ENCODE results near the genes NTSR1 and LIME1.

DNA sequence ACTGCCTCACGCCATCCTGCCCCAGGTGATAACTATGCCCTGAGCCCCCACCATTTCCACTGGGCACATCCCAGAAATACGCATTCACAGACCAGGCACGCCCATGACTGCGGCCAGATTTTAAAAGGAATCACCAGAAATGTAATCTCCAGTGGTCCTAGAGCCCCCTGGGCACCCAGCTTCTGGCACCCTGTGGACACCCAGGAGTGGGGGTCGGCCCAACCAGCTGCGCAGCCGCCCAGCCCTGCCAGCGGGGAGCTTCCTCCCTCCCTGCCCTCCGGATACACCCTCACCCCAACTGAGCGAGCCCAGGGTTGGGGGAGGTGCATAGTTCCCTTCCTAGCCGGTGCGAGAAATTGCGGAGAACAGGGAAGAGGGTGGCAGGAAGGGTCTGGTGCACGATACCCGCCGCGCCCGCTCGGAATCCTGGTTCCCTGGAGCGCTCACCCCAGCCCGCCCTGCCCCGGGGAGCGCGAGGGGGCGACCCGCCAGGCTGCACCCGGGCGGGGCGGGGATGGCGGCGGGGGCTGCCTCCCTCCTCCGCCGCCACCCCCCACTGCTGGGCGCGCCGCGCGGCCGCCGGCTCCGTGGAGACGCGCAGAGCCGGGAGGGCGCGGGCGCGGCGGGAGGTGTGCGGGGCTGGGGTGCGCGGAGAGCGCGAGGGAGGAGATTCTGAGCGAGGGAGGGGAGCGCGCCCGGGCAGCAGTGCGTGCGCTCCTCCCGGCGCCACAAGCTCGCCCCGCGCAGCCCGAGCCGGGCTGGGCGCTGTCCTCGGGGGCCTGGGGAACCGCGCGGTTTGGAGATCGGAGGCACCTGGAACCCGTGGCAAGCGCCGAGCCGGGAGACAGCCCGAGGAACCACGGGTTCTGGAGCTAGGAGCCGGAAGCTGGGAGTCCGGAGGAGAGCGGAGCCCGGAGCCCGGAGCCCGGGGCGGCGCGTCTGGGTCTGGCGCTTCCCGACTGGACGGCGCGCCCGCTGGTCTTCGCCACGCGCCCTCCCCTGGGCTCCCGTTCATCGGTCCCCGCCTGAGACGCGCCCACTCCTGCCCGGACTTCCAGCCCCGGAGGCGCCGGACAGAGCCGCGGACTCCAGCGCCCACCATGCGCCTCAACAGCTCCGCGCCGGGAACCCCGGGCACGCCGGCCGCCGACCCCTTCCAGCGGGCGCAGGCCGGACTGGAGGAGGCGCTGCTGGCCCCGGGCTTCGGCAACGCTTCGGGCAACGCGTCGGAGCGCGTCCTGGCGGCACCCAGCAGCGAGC is at the start of gene NTSR1:
NTSR1 (plus strand) TSS at position 729 of the 1,260 bp plus-strand sequence.
- RAMPAGE, long total RNA, result no peak
- RRBS, result 2% methylated on average over 63 of the region's 133 CpGs

- RAMPAGE, long total RNA, result no peak
- RRBS, result 70% methylated on average over 3 of the region's 25 CpGs
Measured at GRCh38 chr20:62727909-62728714, 19.5 kb downstream of the NTSR1 start.

- RAMPAGE, long total RNA, result no peak
- RRBS, result 76% methylated on average over 1 of the region's 25 CpGs
Measured at GRCh38 chr20:62776281-62777349, 19.7 kb upstream of the MRGBP start.

GRCh38 chr20:62796942-62797256 is 626 bp downstream of the MRGBP start:
- RAMPAGE, long total RNA, result no peak
- RRBS, result no CpG with 5 or more reads among the region's 13 CpGs

DNA sequence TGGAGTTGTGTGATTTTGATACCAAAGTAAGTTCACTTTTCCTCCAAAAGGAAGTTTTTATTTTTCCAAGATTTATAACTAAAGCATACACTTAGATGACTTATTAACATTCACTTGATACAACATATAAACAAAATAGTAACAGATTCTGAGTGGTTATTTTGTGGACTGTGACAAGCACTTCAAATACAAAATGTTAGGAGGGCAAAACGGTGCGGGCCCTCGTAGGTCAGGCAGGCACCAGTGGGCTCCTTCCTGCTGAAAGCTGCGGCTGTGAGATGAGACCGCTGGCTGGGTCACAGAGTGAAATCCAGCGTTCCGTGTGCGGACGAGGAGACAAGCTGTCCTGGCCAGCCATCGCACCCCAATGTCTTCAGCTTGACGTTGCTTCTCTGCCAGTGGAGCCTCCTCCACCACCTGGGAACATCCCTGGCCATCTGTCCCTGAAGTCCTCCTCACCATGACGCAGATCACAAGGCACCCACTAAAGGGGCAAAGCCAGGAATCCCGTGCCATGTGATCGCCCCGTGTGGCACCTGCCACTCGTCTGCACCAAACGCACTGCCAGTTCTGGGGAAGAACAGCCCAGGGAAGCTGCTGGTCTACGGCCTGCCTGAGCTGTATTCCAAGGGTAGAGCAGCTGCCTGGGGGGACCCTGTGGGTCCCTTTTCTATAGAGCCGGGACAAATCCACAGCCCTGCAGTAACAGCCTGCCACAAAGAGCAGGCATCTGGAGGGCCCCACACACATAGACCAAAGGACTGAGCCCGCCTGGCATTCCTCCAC is 3.8 kb upstream of the OGFR start:
- RAMPAGE, long total RNA, result no peak
- RRBS, result no CpG with 5 or more reads among the region's 20 CpGs

- RAMPAGE, long total RNA, result no peak
- RRBS, result no CpG with 5 or more reads among the region's 12 CpGs
Measured at GRCh38 chr20:62803877-62804316, 738 bp upstream of the OGFR start.

GRCh38 chr20:62824909-62825451 is 8.1 kb downstream of the COL9A3 start:
- RAMPAGE, long total RNA, result no peak
- RRBS, result 96% methylated on average over 2 of the region's 25 CpGs

DNA sequence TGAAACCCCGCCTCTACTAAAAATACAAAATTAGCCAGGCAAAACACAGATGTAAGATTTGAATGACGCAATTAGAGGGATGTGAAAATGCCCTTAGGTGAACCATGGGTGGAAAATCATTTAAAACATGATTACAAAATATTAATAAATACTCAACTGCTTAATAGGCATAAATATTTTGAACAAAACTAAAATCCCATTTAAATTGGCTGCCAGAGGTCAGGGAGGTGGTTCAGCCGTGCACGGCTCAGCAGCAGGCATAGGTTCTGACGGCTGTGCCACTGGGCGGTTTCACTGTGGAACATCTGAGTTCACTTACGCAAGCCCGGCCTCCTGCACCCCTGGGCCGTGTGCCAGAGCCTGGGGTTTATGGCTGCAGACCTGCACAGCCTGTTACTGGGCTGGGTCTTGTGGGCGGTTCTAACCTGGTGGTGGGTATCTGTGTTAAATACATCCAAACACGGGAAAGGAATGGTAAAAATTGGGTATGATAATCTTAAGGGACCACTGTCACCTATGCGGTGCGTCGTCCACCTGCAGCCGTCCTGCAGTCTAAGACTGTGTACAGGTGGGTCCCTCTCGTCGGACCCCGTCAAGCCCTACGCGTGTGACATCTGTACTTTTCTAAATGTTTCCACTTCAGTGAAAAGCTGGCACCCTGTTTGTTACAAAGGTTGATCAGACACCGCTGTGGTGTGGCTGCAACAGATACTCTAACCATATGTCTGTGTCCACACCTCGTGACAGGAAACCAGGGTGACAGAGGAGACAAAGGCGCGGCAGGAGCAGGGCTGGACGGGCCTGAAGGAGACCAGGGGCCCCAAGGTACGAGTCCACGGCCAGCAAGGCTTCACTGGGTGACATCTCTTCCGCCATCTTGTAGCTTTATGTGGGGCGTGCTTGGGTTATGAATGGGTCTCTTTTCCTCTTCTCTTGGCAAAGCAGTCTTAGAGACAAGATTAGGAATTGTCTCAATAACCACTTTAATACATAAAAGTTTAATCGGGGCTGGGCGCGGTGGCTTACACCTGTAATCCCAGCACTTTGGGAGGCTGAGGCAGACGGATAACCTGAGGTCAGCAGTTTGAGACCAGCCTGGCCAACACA is 21.4 kb downstream of the COL9A3 start:
- RAMPAGE, long total RNA, result no peak
- RRBS, result no CpG with 5 or more reads among the region's 33 CpGs

DNA sequence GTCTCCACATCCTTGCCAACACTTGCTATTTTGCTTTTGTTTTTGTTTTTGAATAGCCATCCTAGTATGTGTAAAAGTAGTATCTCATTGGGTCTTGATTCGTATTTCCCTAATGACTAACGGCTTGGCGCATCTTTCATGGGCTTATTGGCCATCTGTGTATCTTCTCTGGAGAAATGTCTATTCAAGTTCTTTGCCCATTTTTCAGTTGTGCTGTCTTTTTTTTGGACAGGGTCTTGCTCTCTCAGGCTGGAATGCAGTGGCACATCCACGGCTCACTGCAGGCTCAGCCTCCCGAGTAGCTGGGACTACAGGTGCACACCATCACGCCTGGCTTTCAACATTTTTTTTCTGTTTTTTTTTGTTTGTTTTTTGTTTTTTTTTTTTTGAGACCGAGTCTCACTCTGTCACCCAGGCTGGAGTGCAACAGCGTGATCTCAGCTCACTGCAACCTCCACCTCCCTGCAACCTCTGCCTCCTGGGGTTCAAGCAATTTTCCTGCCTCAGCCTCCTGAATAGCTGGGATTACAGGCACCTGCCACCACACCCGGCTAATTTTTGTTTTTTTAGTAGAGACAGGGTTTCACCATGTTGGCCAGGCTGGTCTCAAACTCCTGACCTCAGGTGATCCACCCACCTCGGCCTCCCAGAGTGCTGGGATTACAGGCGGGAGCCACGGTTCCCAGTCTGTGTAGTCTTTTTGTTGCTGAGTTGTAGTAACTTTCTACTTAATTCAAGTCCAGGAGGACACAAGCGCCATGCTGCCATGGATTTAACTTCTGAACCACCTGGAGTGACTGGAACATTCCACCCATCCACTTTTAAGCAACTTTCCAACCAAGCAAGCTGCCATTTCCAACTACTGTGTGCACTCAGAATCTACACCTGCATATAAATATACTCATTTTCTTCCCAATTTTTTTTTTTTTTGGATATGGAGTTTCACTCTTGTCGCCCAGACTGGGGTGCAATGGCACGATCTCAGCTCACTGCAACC is 17.1 kb downstream of the TCFL5 start:
- RAMPAGE, long total RNA, result no peak
- RRBS, result no CpG with 5 or more reads among the region's 15 CpGs

DNA sequence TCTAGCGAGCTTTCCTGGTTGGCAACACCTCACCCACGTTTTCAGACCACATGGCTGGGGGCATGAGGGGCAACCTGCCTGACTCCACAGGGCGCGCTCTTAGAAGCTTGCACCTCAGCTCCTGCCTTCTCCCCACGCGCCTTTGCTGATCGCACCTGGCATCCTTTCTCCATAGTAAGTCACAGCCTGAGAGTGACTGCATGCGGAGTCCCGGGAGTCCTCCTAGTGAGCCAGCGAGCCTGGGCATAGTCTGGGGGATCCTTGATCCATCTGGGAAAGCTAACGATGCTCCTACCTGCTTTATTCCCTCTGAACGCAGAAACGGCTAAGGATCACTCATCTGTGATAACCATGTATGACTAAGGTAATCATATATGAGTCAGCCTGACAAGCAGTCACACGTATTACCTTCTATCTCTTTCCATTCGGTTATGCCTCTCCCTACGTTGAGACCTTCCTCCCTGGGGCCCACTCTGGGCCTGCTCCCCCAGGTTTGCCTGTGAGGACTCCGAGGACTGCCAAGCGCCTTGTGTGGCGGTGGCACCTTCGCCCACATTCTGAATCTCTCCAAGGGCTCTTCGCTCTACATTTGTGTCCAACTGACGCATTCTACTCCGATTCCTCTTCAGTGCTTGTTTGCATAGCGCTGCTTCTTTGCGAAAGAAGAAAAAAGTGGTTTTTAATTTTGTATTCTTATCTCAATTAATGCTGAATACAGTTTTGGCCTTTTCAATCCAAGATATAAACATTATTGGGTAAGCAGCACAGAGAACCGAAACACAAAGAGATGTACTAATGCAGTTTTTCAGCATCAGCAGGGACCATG is 4.4 kb downstream of the TCFL5 start:
- RAMPAGE, long total RNA, result no peak
- RRBS, result no CpG with 5 or more reads among the region's 26 CpGs

- RAMPAGE, long total RNA, result no peak
- RRBS, result no CpG with 5 or more reads among the region's 11 CpGs
Measured at GRCh38 chr20:62961333-62961540, 8.7 kb downstream of the SLC17A9 start.

DNA sequence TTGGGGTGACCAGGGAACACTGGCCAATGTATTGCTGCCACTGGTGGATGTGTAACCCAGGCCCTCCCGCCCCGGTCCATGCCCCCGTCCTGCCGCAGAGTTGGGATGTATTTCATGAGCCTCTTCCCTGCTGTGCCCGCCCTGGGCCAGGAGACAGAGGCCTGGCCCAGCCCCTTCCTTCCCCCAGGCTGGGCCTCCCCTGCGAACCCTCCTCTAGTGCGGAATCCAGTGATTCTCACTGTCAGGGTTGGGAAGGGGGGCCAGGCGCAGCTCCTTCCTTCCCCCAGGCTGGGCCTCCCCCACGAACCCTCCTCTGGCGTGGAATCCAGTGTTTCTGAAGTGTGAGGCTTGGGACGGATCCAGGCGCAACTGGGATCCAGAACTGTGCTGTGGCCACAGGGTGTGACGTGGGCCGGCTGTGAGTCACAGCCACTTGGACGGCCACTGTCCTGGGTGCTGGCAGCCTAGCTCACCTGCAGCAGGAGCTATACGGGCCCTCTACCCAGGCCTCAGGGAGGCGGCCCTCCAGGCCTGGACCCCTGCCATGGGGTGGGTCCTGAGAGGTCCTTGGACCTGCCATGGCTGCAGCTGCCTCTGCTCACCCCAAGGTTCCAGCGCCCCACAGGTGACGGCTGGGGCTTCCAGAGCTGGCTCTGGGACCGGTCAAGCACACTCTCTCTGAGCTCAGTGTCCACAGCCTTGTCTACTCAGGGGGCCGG is 28.3 kb downstream of the COL20A1 start:
- RAMPAGE, long total RNA, result no peak
- RRBS, result 44% methylated on average over 1 of the region's 21 CpGs

DNA sequence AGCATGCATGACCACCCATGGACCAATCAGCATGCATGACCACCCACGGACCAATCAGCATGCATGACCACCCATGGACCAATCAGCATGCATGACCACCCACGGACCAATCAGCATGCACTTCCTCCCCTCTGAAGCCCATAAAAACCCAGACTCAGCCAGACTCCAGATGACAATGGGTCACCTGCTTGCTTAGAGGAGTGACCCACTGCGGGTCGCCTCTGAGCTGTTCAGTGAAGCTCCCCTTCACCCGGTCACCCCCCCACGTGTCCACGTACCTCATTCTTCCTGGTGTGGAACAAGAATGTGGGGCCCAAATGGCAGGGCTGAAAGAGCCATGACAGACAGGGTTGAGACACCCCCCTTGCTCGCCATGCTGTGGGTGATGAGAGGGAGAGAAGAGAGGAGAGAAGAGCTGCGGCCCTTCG is 18.8 kb upstream of the CHRNA4 start:
- RAMPAGE, long total RNA, result no peak
- RRBS, result no CpG with 5 or more reads among the region's 10 CpGs

DNA sequence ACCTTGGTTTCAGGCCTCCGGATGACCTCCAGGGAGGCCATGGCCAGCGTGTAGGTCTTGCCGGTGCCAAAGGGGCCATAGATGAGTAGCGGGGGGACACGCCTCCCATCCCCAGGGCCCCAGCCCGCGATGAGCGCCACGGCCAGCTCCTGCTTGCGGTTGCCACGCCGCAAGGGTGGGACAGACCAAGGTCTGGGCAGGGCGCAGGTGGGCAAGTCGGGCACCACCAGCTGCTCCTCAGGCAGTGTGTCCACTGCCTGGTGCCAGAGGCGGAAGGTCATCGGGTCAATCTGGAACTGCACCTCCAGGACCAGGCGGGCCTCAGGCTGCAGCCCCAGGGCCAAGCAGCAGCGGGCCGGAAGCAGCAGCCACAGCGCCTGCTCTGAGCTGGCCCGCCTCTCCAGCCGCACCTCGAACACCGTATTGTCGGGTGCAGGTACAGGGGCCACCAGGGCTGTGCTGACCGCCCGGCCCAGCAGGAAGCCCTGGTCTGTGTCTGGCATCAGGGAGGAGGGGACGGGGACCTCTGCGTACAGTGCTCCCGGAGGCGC is 5.6 kb downstream of the HELZ2 start:
- RAMPAGE, long total RNA, result no peak
- RRBS, result 90% methylated on average over 6 of the region's 31 CpGs

DNA sequence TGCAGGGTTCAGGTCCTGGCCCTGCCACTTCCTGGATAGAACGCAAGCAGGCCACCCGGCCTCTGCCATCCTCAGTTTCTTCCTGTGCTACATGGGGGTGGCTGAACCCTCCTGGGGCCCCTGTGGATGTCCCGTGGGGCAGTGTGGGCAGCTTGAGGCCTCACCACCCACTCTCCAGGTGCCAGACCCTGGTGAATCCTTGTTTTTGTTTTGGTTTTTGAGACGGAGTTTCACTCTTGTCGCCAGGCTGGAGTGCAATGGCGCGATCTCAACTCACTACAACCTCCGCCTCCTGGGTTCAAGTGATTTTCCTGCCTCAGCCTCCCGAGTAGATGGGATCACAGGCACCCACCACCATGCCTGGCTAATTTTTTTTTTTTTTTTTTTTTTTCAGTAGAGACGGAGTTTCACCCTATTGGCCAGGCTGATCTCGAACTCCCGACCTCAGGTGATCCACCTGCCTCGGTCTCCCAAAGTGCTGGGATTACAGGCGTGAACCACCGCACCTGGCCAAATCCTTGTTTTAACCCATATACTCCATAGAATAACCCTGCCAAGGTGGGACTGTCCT is 4.2 kb downstream of the HELZ2 start:
- RAMPAGE, long total RNA, result no peak
- RRBS, result no CpG with 5 or more reads among the region's 15 CpGs

GRCh38 chr20:63573357-63573986 is 567 bp downstream of the HELZ2 start:
- RAMPAGE, long total RNA, result no peak
- RRBS, result 12% methylated on average over 3 of the region's 16 CpGs

- RAMPAGE, long total RNA, result no peak
- RRBS, result no CpG with 5 or more reads among the region's 20 CpGs
Measured at GRCh38 chr20:63612258-63612876, 14.5 kb downstream of the GMEB2 start.

GRCh38 chr20:63619180-63619870 is 7.6 kb downstream of the GMEB2 start:
- RAMPAGE, long total RNA, result no peak
- RRBS, result no CpG with 5 or more reads among the region's 25 CpGs

DNA sequence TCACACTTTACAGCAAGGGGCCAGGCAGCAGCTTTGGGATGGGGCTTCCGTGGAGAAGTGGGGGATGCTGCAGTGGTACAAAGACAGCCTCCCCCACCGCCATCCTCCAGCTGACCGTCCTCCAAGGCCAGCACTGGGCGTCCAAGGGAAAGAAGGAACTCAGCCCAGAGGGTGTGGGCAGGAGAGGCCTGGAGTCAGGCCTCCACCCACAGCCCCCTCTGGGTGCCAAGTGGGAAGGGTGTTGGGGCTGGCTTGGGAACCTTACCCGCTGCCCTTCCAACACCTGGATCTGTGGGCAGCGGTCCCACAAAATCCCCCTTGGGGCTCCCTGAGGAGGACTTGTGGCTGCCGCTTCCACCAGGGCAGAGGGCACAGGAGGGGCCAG is 13.1 kb downstream of the STMN3 start:
- RAMPAGE, long total RNA, result no peak
- RRBS, result no CpG with 5 or more reads among the region's 7 CpGs

GRCh38 chr20:63736070-63736762 is at the start of gene LIME1:
Gene LIME1 (plus strand): TSS chr20:63736664.
- RAMPAGE, long total RNA, result no peak
- RRBS, result no CpG with 5 or more reads among the region's 23 CpGs